ENCODE results near the gene PPP6R2.

GRCh38 chr22:47293140-47293569, 530.7 kb downstream of the TBC1D22A start:
- RRBS: no CpG with 5 or more reads among the region's 8 CpGs

DNA sequence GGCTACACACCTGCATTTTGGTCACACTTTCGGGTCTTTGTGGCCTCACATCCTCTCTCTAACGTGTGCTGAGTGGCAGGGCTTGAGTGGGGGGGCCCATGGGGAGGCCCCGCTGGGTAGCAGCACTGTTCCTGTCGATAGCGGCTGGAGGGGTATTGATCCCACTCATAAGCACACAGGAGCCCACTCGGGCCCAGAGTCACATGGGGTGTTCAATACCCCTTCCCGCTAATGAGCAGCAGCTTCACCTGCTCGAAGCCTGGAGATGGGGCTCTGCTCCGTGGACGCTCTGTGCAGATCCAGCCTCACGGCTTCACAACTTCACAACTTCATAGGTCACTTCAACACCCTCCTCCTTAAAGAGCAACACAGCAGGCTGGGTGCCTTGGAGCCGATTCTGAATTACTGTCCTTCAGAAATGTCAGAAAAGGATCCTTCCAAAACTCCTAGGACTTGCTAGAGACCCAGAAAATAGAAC, 533.2 kb downstream of the TBC1D22A start:
- RRBS: no CpG with 5 or more reads among the region's 12 CpGs

- RRBS: no CpG with 5 or more reads among the region's 10 CpGs
Measured at GRCh38 chr22:47337097-47337700, 574.7 kb downstream of the TBC1D22A start.

- RRBS: no CpG with 5 or more reads among the region's 18 CpGs
Measured at GRCh38 chr22:48478002-48478655, 11.2 kb upstream of the TAFA5 start.

DNA sequence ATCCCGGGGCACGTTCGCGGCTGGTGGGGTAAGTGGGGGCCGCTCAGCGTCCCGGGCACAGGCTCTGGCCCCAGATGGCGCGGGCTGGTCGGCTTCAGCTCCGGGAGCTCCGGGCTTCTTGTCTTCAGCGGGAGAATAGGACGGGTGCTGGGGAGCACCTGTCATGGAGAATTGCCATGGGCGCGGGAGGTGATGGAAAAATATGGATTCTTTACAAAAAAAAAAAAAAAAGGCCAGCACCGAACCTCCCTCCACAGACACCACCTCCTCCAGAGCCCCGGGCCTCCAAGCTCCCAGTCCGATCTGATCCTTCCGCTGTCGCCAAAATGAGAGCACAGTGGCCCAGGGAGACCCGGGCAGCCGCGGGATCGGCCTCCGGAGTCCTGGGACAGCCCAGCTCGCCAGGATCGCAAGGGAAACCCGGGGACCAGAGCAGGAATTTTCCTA, 1.2 kb downstream of the TAFA5 start:
- RRBS: 4% methylated on average over 19 of the region's 29 CpGs

GRCh38 chr22:48721229-48721541, 231.8 kb downstream of the TAFA5 start:
- RRBS: no CpG with 5 or more reads among the region's 10 CpGs

GRCh38 chr22:49487821-49488289, 339.8 kb downstream of the BRD1 start:
- RRBS: 43% methylated on average over 6 of the region's 10 CpGs

- RRBS: 93% methylated on average over 9 of the region's 47 CpGs
Measured at GRCh38 chr22:49541203-49541741, 286.4 kb downstream of the BRD1 start.

DNA sequence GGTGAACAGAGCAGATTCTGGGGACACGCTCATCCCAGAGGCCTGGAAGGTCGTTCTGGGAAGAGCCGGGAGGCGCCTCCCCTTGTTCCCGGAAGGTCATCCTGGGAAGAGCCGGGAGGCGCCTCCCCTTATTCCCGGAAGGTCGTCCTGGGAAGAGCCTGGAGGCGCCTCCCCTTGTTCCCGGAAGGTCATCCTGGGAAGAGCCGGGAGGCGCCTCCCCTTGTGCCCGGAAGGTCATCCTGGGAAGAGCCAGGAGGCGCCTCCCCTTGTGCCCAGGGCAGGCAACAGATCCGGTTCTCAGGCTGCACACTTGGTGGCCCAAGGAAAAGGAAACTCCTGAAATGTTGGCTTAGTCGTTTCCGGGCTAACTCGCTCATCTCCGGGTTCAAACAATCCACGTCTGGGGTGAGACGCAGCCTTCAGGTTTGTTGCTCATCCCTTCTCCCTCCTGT, 252.3 kb downstream of the BRD1 start:
- RRBS: 62% methylated on average over 9 of the region's 22 CpGs

GRCh38 chr22:49823014-49823656, 4.5 kb downstream of the BRD1 start:
- RRBS: no CpG with 5 or more reads among the region's 34 CpGs

DNA sequence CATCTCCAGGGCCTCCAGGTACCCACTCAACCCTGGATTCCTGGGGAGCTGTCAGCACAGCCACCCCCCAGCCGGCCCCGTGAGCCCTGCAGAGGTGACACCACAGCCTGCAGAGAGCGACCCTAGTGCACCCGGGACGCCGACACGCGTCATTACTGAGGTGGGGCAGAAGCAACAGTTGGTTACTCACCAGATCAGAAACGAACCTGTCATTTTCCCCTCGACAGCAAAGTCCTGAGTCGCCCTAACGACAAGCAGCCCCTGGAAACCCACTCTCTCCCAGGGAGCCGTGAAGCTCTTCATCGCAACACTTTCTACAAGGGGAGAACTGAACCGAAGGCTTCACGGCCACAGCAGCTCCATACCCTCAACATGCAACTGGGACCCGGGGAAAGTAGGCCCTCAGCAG, 1.7 kb downstream of the BRD1 start:
- RRBS: 17% methylated on average over 5 of the region's 17 CpGs

DNA sequence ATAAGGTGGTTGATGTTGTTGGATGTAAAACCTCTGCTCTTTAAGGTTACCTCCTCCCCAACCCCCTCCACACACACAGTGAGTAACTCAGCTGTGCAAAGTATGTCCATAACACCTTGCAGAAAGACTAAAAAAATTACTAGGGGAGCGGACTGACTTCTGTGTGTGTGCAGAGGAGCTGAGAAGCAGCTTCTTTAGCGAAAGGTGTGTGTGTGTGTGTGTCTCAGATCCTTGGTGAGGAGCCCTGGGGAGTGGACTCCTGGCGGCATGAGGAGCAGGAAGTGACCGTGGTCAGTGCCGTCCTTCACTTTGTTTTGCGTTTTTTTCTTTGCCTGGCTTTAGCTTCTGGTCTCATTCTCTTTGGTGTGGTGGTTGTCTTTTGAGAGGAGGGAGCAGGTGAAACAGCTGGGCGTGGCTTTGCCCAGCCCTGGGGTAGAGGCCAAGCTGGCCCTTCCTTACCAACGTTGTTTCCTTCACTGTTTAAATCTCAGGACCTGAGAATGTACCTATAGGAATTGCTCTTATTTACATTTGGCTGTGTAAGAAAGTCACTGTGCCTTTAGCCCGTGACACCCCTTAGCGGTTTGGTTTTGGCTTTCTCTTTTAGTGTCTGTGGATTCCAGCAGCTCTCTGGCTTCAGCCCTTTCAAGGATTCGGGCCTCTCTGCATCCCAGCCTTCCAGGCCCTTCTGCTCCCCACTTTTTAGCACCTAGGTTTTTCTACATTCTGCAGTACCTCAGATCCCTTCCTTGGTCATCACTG, 1.9 kb downstream of the ZBED4 start:
- RRBS: no CpG with 5 or more reads among the region's 11 CpGs

DNA sequence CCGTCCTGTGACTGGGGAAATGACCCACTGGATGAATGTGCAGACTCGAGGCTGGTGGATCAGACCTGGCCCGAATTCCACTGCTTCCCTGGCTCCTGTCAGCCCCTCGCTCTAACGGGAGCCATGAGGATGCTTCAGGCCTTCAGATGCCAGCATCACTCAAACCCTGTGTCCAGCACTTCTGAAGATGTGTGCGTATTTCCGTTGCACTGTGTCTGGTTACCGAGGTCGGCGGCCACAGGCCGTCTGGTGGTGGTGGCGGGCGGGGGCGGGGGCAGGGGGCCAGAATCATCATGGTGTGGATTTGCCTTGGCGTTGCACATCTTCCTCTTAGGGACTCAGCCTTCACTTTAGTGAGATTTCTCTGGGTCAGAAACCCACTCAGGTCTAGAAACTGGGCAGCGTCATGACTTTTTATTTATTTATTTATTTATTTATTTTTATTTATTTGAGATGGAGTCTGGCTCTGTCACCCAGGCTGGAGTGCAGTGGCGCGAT, 13.5 kb downstream of the CRELD2 start:
- RRBS: no CpG with 5 or more reads among the region's 18 CpGs

DNA sequence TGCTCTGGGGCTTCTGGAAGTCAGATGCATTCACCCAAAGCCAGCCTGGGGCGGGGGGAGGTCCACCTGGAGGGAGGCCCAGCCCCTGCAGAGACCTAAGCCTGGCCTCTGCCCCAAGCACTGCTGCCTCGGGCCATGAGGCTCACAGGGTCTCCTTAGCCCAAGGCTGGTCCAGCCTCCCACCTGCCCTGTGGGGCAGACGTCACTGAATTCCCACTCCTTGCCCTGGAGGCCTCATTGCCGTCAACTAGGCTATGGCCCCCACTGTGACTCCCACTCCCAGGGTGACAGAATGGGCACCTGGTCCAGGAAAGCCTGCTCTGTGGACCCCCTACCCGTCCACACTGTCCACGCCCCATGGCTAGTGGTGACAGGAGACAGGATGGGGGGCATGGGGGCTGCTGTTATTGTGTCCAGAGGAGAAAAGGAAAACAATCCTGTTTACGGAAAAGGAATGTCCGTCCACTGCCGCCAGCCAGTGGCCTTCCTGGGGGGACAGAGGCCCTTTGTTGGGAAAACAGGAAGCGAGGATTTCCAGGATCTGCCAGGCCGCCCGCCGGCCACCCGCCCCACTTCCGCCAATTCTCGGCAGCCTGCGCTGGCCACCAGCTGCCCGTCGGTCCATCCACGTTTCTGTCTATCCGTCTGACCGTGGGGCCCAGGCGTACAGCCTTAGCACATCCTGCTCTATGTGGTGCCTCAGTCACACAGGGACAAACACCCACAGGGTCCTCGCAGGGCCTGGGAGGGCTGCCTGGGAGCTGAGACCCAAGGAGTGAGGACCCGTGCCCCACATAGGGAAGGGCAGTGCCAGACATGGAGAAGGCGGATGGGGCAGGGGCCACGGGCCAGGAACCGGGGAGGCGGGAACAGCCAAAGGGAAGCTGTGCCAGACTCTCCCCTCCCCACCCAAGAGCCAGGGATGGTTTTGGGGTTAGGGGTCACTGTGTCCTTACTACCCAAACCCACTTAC, 19.5 kb downstream of the CRELD2 start:
- RRBS: no CpG with 5 or more reads among the region's 29 CpGs

- RRBS: no CpG with 5 or more reads among the region's 17 CpGs
Measured at GRCh38 chr22:50007995-50008787, 4.4 kb downstream of the IL17REL start.

- RRBS: no CpG with 5 or more reads among the region's 6 CpGs
Measured at GRCh38 chr22:50103985-50104354, 14.2 kb downstream of the MOV10L1 start.

- RRBS: 87% methylated on average over 7 of the region's 54 CpGs
Measured at GRCh38 chr22:50206050-50207266, 5.6 kb downstream of the SELENOO start.

DNA sequence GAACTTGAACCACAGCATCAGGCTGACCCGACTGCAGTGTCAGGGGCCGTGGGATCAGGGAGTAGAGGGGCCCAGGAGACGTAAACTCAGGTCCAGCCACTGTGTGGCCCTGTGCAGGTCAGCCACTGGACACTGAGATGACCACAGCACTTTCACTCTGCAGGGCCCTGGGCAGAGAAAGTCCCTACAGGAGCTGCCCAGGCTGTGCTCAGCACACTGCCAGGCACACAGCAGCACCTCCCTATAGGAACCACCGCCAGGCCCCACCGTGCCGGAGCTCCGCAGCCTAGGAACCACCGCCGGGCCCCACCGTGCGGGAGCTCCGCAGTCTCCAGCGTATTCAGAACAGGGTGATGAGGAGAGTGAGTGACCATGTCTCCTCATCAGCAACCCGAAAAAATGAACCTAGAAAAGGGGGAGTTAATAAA, 7.4 kb downstream of the TUBGCP6 start:
- RRBS: no CpG with 5 or more reads among the region's 14 CpGs

DNA sequence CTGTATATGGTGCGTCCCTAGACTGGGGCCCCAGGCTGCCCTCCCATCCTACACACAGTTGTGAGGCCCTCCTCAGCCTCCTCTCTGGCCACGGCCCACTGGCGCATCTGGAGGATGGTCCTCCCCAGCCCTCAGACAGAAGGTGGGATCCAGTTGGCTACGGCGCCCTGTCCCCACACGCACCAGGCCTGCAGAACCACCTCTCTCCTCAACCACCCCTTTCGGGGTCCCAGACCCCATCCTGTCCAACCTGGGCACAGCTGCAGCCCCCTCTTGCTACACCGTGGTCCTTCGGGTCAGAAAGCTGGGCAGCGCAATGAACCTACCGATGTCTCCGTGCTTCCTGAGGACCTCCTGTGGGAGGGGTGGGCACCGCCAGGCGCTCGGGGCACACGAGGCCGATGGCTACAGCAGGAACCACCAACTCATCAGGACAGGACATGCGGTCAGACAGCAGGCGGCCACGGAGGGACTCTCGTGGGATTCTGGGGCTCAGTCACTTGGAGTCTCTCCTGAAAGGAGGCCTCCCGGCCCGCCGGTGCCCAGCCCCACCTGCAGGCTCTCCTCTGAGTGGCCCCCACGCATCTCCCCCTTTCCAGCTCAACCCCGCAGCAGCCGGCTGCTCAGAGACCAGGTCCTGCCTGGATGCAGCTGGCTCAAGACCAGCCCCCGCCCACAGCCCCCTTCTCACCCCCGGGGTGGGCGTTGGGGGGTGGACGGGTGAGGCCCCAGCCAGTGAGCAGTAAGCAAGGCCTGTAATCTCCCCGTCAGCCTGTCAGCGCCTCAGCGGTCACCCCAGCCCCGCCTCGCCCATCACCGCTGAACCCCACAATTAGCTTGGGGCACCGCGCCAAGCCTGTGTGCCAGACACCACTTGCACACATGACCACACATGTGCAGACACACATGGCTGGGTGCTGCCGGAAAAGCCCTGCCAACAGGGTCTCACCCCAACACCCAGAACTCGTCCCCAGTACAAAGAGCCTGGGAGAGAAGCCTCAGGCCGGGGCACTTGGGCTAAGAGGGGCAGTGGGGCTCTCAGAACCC, 6.1 kb downstream of the PLXNB2 start:
- RRBS: 21% methylated on average over 7 of the region's 42 CpGs

- RRBS: 2% methylated on average over 54 of the region's 94 CpGs
Measured at GRCh38 chr22:50342700-50344000, at the start of gene PPP6R2. PPP6R2 (plus strand) TSS chr22:50343327.

Measured in pericardium (tissue), 1 donor.